ENCODE measurements around a stretch of chr6.

DNA sequence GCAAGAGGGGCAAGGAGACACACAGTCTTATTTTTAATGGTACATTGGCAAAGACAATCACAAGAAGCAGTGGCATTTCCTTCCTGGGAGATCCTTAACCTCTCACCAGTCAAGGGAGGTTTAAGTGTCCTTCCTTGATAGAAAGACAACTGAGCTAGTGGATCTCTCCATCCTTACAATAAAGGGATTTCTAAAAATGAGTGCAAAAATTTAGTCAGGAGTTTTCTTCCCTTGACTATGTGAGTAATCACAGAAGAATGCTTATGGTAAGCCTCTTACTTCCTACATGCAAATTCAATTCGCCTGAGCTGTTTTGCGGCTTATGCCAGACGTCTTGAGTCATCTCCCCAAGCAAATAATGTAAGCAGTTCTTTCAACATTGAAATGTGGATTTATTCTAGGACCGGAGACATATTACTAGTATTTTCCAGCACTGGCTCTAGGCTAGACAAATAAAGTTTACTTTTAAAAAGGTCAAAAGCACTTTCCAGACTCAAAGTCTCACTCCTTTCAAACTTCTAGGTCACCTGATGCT is 37.9 kb upstream of the NOX3 start:
- PRO-cap: no peak

DNA sequence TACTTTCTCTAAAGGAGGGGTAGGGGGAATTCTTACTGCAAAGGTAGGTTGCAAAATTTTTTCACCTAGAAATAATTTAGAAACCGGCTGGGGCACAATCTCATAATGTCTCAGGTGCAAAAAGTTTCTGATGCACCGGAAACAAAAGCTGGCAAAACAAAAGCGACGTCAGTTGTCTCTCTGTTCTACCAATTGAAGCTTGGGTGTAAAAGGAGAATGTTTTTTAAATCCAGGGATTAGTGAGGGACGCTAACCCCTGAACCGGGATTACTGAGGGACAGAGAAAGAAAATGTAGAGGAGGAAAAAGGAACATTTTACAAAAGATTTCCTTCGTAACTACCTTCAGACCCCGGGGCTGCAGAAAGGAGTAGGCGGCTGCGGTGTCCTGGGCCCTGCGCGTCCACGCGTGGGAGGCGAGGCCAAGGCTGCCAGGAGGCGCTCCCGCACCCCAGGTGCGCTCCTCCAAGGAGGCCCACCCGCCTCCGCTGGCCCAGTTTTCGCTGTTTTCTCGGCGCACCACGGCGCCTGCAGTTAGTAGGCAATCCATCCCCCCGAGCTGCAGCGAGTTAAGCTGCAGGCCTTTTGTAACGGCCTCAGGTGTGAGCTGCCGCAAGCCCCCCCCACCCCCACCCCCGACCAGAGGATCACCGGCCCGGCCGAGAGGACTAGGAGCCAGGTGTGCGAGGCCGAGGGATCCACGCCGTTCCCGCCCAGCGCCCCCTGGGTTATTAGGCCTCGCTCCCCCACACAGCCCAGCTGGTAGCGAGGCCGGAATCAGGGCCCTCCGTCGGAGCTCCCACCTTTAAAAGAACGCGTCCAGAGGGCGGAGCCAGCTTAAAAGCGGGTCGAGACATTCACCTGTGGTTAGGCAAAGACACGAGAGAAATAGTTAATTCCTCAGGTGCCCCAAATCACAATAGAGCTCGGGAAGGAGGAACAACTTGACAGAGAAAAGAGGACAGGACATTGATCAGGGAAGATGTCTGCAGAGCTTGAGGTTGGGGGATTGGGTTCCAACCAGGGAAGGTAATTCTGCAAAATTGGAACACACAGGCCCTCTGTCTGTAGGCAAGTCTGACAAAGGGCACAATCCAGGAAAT is 380.3 kb upstream of the ARID1B start:
- PRO-cap: unidirectional peak, plus-strand start at position 226 of the sequence

DNA sequence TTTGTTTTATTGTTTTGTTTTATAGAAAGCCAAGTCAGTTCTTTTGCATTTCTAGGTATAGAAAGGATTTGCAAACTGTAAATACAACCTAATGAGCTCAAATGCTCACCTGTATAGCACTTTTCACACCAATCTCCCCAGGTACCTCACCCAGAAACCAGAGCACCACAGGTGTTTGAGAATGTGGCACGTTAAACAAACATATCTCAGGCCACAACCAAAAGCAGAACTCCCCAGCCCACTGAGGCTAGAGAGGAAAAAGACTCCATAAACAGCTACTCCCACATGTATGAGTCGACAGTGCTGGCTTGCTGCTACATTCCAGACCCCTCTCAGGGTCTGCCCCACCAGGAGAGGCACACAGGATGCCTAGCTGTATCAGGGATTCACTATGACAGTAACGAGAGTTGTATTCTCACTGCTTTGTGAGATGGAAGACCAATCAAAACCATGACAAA is 242.6 kb upstream of the ARID1B start:
- PRO-cap: unidirectional peak, minus-strand start at position 159 of the sequence

- PRO-cap: bidirectional peak, plus-strand start at chr6:156778264, minus-strand start at chr6:156778135; bidirectional peak, plus-strand start at chr6:156778466, minus-strand start at chr6:156778340
Measured at GRCh38 chr6:156778175-156778518, 969 bp downstream of the ARID1B start.

- PRO-cap: no peak
Measured at GRCh38 chr6:156822302-156823447, 45.5 kb downstream of the ARID1B start.

DNA sequence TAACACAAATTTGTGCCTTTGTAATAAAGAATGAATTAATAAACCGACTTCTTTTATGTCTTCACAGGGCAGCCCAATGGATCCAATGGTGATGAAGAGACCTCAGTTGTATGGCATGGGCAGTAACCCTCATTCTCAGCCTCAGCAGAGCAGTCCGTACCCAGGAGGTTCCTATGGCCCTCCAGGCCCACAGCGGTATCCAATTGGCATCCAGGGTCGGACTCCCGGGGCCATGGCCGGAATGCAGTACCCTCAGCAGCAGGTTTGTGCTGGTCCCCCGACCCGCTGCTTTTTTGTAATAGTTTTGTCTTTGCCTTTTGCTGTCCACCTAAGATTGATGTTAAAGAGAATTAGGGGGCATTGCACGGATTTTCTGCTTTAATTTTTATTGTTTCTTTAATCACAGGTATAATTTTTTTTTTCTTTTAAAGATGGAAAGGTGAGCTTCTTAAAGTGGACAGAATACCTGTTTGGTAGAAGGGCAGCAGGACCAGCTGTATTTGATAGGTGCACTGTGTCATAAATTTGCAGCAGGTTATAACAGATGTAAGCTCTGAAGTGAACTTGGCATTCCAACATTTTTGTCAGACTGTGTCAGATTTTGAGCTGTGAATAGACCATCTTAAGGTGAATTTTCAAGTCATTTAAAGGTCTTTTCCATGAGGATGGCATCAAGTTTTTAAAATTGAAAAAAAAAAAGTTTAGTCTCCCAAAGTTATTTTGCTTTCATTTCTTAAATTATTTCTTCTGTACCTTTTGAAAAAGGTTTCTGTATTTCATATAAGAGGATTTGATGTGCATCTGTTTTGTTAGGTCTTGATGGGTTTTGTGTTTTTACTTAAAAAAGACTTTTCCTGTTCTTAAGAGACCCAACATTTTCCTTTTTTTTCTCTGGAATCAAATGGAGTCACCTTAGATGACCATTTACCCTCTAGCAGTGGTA is 52.3 kb downstream of the ARID1B start:
- PRO-cap: no peak

GRCh38 chr6:156932986-156934031 is 156.1 kb downstream of the ARID1B start:
- PRO-cap: no peak

GRCh38 chr6:156955664-156956301 is 178.6 kb downstream of the ARID1B start:
- PRO-cap: no peak

DNA sequence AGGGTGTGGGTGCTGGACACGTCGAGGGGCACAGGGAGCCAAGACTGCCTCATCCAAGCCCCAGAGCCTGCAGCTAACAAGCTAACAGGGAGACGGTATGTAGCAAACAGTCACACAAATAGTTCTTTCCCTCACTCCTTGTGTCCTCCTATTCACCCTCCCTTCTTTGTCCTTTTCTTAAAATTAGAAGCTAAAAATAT is 97.6 kb downstream of the TMEM242 start:
- PRO-cap: no peak

- PRO-cap: no peak
Measured at GRCh38 chr6:157302492-157303232, 20.7 kb downstream of the TMEM242 start.

DNA sequence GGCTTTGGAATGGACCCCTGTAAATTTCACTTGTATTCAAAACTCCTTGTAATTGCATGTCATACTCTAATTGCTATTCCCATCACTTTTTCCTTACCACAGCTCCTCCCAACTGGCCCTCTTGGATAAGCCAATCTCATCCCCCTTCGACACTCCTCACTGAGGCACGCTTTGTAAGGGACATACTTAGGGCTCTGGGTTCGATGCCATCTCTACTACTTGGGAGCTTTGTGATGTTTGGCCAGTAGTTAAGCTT is 1.4 kb upstream of the ZDHHC14 start:
- PRO-cap: no peak

DNA sequence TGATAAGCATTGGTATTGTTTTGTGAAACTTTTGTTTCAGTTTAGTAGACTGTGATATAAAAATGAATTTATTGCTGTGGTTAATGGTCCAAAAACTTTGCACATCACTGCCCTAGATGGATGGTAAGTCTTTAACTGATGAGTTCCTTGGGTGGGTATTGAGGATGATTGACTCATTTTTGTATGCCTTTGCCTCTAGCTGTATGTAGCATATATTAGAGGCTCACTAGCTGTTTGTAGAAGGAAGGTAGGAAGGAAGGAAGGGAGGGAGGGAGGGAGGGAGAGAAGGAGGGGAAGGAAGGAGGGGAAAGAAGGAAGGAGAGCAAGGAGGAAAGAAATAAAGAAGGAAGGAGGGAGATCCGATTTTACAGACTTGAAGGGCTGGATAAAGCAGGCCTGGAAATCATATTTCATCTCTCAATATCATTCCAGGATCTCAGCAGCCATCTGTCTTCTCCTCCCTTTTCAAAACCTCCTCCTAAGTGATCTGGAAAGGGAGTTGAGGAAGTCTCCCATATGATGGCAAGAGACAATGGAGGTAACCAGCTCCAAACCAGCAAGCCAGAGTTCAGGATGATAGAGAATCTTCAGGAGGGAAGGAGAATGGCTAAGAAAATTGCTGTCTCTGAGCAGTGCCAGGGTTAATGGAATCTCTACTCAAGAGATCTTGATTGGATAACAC is 48.5 kb downstream of the ZDHHC14 start:
- PRO-cap: no peak

GRCh38 chr6:157535052-157536006 is 154.3 kb downstream of the ZDHHC14 start:
- PRO-cap: no peak

GRCh38 chr6:157848817-157849263 is 25.8 kb downstream of the SNX9 start:
- PRO-cap: no peak

- PRO-cap: no peak
Measured at GRCh38 chr6:157861218-157862410, 38.6 kb downstream of the SNX9 start.

- PRO-cap: no peak
Measured at GRCh38 chr6:157872183-157872932, 49.3 kb downstream of the SNX9 start.

DNA sequence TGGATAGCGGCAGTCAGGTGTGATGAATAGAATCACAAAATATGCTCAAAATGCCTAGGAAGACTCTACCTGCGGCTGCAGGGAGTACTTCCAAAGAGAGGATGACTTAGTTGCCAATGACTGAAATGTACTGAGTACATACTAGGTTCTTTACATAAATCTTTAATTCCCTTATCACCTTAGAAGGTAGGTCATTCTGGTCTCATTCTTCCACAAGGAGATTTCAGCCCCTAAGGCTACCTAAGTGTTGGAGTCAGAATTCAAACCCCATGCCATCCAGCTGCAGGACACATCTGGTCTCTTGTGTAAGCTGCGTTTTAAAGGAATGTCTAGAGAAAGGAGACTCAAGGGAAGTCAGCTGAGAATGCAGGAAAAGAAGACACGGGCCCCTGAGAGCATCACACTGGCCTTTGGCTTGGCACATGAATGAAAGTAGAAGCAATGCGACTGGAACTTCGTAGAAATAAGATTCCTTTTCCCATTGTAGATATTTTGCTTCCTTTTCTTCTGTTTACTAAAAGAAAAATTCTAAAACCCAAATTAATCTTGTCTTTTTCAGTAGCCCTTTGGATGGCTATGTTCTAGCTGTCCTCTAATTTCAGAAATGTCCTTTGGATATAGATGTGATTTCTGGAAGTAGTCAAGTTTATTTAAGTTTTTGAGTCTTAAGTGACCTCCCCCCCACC is 76.7 kb upstream of the SYNJ2 start:
- PRO-cap: no peak

DNA sequence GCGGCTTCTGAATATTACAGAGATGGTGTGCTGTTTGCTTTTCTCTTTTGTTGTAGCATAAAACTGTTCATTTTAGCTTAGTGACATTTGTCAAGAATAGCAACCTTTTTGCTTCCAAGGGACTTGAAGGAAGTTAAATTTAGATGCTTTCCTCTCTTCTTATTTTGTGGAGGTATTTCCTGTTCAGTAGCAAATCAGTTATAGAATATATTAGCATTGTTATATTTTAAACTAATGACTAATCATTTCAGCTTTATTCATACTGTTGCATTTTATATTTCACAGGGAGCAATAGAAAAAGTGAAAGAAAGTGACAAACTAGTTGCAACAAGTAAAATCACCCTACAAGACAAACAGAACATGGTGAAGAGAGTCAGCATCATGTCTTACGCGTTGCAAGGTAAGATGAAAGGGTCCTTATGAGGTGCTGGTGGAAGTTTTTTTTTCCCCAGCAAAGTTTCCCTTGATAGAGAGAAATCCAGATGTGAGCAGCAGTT is 43.3 kb upstream of the SYNJ2 start:
- PRO-cap: no peak

DNA sequence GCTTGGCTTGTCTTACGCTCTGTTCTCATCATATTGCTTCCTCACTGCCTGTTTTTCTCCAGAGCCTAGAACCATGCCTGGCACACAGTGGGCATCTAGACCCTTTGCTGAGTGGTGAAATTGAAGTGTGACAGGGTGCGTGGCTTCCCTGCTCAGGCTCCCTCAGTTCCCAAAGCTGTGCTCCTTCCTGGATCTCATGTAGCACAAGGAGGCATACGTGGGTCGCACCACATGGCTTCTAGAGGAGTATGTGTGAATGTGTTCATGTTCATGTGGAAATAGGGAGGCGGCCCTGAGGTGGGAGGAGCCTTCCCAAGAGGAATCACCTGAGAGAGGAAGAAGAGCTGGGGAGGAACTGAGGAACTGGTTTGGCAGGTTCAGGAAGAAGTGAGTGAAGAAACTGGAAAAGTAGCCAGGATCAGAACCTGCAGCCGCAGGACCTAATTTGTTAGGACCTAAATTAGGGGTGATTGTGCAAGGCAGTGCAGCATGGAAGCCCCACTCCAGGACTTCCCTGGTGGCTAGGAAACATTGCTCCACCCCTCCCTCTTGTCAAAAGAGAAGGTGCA is 20.5 kb downstream of the SYNJ2 start:
- PRO-cap: no peak

DNA sequence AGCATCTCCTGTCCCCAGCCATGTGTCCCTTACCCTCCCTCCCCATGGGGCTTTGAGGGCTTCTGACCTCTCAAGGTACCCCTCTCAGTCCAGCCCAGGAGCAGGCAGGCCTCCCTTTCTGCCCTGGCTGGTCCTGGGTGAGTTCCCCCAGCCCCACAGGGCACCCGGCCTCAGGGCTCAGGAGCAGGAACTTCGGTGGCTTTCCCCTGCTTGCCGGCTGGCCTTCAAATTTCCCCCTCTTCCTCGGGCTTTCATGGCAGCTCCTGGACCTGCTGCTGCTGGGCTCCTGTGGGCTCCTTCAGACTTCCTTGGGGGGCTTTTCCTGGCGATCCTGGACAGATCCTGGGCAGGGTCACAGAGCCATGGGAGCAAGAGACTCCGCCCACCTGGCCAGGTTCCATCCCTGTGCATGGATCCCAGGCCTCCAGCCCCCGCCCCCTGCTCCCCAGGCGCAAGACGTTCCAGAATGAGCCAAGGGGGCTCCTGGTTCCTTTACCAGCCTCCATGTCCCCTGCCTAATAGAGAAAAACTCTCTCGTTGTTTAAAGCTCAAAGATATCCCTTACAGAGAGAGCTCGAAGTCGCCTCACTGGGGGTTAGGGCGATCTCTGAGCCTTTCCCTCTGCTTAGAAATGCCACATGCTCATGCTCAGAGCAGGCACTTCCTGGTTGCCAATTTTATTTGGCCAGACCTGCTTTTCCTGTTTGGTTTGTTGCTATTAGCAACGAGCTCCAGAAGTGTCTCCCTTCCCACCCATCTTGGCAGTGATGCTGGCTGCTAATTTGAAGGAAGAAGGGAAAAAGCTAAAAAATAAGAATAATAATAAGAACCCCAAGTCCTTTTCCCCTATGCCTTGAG is 78.5 kb downstream of the SYNJ2 start:
- PRO-cap: no peak

Measured in pulmonary lymph node (tissue), 1 donor.